PFSK-1 (cell line): ENCODE measurements around the gene CHIT1.

- RRBS: no CpG with 5 or more reads among the region's 11 CpGs
Observed at GRCh38 chr1:202154499-202155191, 5.8 kb downstream of the PTPN7 start.

- RRBS: no CpG with 5 or more reads among the region's 14 CpGs
Observed at GRCh38 chr1:202158880-202159846, 1.2 kb downstream of the PTPN7 start.

- RRBS: no CpG with 5 or more reads among the region's 10 CpGs
Observed at GRCh38 chr1:202159847-202160278, 539 bp downstream of the PTPN7 start.

- RRBS: no CpG with 5 or more reads among the region's 21 CpGs
Observed at GRCh38 chr1:202184693-202185329, 8.8 kb upstream of the LGR6 start.

GRCh38 chr1:202581072-202581960, 128.9 kb downstream of the SYT2 start:
- RRBS: no CpG with 5 or more reads among the region's 5 CpGs

DNA sequence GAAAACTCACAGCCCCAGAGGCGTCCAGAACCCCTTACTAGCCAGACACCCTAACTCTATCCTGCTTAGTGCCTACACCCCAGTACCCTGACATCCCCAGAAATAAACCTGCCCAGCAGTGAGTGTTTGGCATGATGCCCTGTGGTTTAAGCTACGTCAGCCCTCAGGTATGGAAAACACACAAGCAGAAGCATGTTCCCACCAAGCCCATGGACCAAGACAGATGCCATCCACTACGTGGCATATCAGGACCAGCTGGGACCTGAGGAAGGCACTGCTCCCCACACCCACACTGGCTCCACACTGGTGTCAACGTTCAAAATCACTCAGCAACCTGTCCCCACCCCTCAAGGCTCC, 116.4 kb downstream of the SYT2 start:
- RRBS: no CpG with 5 or more reads among the region's 4 CpGs

DNA sequence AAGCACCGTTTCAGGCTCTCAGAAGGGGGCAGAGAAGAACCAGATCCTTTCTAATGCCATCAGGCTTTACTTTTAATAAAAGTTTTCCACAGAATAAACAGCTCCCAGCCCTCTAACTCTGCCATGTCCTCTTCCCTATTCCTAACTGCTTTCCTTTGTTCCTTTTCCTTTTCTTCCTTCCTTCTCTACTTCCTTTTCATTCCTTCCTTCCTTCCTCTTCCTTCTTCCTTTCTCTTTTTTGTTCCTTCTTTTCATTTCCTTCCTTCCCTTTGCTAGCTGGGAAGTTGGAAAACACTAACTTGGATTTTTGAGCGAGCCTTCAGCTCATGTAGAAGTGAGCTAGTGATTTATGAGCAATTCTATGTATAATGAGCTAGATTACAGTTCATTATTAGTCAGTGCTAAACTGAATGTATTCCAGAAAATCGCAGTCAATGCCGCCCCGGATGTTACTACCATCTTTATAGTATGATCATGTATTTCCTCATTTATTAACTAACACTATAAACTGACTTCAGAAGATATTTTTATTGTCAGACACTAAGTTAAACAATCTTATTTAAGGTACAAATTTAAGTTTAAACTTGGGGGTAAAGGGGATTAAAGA, 46.1 kb downstream of the KDM5B start:
- RRBS: no CpG with 5 or more reads among the region's 5 CpGs

DNA sequence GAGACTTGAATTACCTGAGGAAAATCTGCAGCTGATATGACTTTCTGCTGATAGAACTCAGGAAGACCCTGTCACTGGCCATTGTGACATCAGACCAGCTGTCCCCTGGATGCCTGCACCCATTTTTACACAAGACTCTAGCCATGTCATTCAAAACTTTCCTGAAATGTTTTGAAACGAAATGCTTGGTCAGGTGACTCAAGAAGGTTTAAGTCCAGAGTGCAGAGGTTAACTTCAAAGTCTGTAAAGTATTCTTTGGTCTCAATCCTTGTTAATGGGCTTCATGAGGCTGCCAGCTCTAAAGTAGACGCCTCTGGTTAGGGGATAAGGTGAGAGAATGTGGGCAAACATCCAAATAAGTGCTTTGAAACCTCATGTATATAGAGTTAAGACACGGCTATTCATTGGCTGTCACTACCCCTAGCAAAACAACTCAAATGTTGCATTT, 26.3 kb downstream of the RABIF start:
- RRBS: no CpG with 5 or more reads among the region's 3 CpGs

DNA sequence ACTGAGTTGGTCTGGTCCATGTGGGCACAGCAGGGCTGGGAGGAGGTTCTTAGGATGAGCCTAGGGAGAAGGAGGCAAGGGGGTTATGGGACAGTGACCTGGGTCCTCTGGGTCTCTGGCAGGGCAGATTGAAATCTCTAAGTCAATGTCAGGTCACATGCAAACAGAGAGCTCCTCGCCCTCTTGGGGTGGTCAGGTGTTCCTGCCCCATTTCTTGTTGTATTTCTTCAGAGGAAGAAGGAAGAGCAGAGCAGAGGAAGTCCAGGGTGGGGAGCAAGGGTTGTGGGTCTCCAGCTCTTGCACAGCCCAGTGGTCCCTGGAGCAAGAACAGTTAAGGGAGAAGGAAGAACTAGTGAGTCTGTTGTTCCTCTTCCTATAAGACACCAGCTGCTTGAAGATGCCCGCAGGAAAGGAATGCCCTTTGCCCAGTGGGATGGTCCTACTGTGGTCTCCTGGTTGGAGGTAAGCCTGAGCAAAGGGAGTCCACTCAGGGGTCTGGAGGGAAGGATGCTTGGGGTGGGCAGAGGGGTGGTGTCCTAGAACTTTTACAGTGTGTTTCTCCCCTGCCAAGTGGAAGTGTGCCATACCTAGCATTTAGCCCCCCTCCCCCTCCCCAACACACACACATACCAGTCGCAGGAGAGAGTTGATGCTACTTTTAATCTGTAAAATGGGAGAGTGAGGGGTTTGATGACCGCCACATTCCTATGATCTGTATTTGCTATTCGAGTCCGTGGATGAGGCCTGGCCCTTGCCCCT, 26.2 kb downstream of the MYOG start:
- RRBS: no CpG with 5 or more reads among the region's 6 CpGs

GRCh38 chr1:203117600-203118254, 9.8 kb upstream of the ADORA1 start:
- RRBS: no CpG with 5 or more reads among the region's 28 CpGs

DNA sequence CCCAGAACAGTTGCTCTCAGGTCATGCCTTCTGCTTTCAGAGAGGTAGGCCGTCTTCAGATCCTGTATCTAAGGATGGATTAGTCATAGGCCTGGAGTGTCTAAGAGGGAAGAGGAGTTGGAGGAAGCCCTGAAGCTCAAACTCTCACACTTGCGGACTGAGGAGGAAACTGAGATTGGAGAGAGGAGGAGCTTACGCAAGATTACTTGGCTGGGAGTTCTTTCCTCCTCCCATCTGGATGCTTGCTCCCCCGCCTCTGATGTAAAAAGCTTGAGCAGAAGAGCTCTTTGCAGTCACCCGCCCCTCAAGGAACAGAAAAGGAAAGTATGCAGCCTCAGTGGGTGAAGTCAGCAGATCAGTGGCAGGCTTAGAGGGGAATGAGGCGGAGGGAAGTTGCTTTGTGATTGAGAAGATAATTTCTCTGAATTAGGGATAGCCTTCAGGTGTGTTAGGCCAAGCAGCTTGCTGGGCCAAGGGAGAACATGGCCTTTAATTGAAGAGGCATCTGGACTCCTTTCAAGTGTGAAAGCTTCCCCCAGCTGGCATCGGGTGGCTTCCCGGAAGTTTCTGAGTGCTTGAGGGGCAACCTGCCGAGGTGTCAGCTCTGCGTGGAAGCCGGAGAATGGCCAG, 6.6 kb downstream of the ADORA1 start:
- RRBS: 54% methylated on average over 4 of the region's 11 CpGs

DNA sequence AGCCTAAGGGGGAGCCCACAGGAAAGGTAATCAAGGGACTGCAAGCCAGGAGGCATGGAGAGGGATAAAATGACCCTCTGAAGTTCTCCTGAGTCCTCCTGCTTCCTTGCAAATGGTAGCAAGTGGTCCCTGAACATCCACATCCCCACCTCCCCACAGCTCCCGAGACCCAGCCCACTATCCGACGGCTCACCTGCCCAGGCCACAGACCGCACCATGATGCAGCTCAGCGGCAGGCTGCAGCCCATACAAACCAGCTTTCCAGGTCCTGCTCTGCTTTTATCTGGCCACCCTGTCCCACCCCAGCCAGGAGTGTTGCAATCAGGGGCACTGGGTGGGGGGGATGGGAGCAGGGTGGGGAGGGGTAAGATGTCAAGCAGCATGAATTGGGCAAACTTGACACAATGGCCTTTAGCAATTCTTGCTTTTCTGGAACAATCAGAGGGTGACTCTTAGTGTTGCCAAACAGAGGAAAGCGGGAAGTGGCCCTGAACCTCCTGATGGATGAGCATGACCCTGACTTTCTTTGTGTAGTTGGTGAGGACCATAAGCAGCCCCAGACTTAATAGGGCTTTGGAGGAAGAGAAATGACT, at the start of gene CHIT1:
Gene CHIT1, minus strand, starts transcription at position 255 of the 593 bp plus-strand sequence.
- RRBS: no CpG with 5 or more reads among the region's 6 CpGs

GRCh38 chr1:203270780-203271328, 34.5 kb upstream of the BTG2 start:
- RRBS: no CpG with 5 or more reads among the region's 6 CpGs

DNA sequence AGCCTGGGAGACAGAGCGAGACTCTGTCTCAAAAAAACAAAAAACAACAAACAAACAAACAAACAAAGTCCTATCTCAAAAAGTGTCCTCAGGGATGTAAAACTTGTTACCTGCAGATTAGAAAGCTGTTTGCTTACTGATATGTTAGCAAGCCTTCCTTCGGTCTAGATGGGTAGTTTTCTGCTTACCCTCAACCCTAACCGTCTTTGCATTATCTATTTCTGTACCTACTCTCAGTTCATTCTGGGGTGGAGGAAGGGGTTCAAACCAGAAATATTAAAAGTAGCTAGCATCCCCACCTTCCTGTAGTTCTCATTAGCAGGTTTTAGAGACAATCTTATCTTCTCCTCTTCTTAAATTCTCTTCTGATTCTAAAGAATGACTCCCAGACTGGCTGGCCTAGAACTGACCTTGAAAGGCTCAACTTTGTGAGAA, 5.3 kb upstream of the BTG2 start:
- RRBS: no CpG with 5 or more reads among the region's 3 CpGs

DNA sequence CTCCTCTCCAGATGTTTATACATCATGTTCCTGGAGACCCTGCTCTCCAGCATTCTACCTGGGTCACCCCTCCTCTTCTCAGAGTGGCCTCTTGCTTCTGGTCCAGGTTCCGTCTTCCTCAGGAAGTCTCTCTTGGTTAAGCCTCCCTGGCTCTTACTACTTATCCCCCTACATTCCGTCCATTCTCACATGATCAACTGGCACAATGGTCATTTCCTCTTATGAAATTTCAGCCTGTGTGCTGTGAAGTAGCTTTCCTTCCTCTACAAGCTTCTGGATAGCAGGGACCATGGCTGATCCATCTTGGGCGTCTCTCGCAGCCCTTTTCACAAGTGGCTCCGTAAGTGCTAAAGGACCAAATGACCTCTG, 33.9 kb upstream of the ATP2B4 start:
- RRBS: no CpG with 5 or more reads among the region's 5 CpGs

DNA sequence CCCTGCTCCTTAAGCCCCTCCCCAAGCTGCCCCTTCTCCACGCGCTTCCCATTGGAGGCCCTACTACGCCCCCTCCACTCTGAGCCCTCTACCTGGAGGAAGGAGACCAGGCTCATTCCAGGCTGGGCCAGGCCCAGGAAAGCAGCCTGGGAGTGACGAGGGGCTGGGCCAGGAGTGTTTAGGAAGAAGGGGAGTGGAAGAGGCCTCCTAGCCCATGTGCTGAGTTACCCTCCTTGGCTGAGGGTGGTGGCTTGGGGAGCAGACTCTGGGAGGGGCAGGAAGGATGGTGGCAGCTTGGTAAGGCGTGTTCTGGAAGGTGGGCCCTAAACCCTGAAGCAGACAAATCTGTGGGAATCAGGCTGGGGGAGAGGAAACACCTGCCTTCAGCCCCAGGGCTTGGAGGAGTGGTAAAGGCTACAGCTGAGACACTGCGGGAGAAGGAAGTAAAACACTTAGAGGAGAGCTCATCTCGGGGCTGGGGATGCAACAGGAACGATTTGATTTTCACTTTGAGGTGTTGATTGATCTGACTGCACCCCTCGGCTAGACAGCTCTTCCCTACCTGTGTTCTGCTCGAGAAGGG, 2.1 kb downstream of the ATP2B4 start:
- RRBS: no CpG with 5 or more reads among the region's 10 CpGs

- RRBS: no CpG with 5 or more reads among the region's 5 CpGs
Observed at GRCh38 chr1:203729482-203729832, 35.5 kb upstream of the LAX1 start.

GRCh38 chr1:203754253-203754893, 10.6 kb upstream of the LAX1 start:
- RRBS: no CpG with 5 or more reads among the region's 6 CpGs

DNA sequence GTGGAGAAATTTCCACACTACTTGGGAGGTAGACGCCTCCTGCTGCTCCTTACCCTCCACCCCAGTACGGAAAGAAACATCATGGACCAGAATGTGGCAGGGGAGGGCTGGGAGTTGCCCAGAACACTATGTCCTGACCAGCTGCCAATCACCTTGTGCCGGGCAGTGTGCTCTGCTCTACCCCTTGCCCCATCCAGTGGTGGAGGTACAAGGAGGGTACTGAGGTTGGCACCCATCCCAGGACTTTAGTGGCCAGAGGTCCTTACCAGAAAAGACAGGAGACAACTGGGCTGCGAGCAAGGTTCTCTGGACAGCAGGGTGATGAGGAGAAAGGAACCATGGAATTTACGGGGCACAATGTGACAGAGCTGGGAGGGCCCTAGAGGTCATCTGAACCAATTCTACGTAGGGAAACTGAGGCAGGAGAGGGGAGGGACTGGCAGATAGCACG, 1.6 kb downstream of the ETNK2 start:
- RRBS: no CpG with 5 or more reads among the region's 7 CpGs

DNA sequence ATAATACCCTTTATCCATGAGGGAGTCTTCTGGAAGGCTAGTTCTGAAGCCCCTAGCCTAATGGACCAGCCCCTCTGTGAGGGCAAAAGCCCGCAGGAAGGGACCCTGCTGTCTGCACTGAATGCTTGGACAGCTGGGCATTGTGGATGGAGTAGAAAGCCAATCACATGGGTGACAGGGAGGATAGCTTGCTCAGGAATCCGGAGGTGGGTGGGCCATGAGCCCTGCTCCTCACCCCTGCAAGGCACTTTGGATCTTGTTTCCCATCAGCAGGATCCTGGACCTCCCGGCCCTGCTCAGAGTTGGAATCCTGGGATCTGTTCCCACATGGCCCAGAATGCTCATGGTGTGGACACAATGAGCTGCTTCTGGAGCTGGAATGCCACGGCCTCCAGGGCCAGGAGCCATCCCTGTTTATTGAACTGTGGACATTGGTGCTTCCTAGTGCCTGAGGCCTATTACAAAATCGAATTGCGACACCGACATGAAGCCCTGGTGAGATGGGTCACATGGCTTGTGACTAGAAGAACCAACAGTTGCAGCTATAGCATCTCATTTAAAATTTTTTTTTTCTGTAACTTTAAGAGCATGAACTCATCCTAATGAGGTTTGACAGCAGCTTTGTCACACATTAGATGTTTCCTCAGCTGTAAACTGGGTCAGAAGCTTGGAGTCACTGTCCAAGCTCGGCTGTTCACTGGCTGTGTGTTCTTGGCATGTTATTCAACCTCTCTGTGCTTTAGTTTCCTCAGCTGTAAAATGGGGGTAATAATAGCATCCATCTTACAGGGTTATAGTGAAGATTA, 40.3 kb upstream of the GOLT1A start:
- RRBS: 55% methylated on average over 2 of the region's 8 CpGs